Peritoneum (tissue), 1 donor: ENCODE data around the genes LRRC3C, MED24 and GJD3.

DNA sequence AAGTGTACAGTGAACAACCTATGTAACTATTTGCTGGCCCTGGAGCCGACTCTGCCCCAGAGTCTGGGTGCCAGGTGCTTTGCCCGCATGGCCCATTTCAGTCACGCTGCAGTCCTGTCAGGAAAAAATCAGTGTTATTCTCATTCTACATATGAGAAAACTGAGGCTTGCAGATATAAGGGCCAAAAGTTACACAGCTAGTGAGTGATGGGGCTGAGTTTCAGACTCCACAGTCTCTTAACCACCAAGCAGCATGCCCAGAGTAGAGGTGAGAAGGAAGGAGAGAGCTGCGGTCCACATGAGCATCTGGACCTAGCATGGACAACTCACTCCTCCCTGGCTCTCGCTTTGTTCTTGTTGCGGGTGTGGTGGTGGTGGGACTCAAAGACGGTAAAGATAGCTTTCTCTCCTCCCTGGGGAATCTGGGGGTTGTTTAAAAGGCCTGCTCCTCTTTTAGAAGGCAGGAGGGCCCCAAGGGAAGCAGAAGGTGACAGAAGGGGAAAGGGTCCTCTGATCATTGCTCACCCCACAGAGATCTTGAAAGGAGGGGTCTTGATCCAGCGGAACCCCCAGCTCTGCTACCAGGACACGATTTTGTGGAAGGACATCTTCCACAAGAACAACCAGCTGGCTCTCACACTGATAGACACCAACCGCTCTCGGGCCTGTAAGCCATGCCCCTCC is 9.1 kb downstream of the ERBB2 start:
- PRO-cap: no peak

DNA sequence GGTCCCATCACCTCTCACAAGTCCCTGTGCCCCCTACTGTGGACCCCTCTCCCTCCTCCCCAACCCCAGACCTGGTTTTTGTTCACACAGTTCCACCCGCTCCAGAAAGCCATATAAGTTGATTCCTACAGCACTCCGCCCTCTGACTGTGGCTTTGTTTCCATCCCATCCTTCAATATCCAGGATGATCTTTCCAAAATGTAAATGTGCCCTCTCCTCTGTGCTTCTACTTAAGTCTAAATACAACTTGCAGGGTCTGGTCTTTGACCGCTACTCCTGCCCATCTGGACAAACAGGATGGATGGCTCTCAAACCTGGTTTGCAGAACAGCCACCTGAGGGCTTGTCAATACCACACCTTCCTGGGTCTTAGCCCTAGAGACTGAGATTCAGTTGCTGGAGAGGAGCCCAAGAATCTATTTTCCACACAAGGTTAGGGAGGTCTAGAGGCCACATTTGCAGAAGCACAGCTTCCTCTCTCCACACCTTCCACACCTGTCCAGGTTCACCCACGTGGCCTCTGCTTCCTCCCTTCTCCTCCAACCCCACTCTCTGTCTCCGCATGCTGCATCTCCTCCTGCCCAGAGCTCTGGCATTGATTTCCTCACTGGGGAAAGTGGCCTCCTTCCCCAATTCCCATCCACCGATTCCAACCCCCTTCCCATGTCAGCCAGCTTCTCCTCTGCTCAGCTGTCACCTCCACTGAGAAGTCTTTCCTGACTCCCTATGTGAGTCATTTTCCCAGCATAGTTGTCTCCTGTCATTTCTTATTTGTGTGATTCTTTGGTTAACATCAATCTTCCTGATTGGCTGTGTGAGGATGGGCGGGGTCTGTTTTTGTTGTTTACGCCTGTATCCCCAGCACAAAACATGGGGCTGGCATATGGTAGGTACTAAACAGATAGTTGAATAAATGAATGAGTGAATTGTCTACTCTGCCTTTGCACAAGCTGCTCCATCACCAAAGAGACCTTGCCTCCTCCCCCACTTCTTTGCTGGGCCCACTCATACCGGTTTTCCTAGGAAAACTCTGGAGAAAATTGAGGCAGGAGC is 1.7 kb upstream of the GRB7 start:
- PRO-cap: no peak

DNA sequence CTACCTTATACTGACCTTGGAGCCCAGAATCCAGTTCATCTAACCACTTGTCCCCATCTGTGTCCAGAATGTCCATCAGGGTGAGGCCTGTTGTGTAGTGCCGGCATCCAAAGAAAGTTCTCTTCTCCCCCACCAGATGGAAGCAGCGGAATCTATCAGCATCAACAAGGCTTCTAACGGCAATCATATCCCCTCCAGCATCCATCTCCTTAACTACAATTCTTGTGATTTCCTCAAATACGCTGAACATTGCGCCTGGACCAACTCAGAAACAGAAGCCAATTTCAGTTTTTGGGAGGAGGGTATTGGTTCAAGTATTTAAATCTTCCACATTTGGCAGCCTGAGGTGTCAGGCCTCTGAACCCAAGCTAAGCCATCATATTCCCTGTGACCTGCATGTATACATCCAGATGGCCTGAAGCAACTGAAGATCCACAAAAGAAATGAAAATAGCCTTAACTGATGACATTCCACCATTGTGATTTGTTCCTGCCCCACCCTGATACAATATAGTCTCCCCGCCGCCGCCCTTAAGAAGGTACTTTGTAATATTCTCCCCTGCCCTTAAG is 1.3 kb downstream of the GSDMB start:
- PRO-cap: no peak

GRCh38 chr17:39917641-39917969 is 830 bp downstream of the GSDMB start:
- PRO-cap: no peak

- PRO-cap: unidirectional peak, minus-strand start at chr17:39927601
These were observed at the start of gene LRRC3C for GRCh38 chr17:39927466-39928444. Gene LRRC3C (plus strand): TSS chr17:39927732.

DNA sequence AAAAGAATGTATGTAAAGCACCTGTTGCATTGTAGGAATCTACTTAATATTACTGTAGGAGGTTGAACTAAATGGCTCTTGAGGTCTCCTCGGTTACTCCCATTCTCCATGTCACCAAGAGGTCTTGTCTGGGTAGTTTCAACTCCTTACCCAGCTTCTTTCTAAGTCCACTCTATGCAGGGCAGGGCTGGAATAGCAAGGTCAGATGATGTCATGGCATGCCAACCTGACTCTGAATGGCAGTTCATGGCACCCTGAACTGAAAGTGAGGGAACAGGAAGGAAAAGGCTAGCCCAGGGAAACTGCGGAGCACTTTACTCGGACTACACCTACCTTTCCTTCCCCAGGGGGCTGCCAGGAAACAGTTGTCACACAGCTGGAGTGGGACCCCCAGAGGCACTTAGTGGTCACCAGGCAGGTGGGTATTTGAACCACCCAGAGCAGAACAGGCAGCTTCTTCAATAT is 973 bp downstream of the LRRC3C start:
- PRO-cap: no peak

- PRO-cap: no peak
These were observed 3.2 kb upstream of the CSF3 start for GRCh38 chr17:40011877-40012537.

DNA sequence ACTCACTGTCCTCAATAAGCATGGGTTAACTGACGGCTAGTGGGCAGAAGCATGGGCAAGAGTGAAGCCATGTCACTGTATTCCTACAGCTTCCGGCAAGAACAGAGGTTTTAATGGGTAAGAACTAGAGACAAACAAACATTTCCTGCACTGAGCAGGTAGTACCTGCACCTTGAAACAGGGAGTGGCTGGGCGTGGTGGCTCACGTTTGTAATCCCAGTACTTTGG is 17.6 kb downstream of the MED24 start:
- PRO-cap: no peak

DNA sequence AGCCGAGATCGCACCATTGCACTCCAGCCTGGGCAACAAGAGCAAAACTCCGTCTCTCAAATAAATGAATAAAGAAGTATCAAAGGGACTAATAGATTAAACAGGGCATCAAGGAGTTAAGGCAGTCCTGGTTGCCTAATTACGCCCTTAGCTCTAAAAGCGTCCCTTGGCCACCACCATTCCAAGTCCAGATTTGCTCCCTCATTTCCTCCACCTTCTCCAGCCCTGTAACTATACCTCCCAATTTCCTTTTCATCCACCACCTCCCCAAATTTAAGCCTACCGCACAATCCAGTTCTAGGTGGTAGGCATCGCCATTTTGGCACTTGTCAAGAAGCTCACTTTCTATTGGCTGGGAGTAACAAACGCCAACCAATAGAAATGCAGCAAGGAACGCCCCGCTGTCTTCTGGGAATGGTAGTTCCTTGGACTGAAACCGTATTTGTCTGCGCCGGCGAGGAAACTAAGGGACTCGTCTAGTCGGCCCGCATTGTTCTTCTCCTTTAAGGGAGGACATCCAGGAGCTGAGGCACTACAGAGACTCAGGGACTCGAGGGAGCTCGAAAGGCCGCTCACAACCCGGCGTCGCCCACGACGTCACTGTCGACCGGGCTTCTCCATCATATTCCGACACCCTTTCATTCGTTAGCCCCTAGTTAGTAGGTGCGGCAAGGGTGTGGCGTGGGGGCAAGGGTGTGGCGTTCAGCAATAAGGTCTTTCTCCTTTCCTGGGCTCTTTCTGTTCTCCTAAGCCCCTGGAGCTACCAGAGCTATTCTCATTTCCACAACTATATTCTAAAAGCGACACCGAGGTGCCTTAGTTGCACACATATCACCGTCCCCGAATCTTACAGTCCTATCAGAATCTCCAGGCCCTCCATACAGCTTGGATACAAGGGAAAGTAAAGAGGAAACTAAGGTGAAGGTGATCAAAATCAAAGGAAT is at the start of gene MED24:
Gene MED24, minus strand, starts transcription at position 331 of the 944 bp plus-strand sequence.
- PRO-cap: no peak

- PRO-cap: no peak
These were observed 5.5 kb downstream of the THRA start for GRCh38 chr17:40068178-40068671.

DNA sequence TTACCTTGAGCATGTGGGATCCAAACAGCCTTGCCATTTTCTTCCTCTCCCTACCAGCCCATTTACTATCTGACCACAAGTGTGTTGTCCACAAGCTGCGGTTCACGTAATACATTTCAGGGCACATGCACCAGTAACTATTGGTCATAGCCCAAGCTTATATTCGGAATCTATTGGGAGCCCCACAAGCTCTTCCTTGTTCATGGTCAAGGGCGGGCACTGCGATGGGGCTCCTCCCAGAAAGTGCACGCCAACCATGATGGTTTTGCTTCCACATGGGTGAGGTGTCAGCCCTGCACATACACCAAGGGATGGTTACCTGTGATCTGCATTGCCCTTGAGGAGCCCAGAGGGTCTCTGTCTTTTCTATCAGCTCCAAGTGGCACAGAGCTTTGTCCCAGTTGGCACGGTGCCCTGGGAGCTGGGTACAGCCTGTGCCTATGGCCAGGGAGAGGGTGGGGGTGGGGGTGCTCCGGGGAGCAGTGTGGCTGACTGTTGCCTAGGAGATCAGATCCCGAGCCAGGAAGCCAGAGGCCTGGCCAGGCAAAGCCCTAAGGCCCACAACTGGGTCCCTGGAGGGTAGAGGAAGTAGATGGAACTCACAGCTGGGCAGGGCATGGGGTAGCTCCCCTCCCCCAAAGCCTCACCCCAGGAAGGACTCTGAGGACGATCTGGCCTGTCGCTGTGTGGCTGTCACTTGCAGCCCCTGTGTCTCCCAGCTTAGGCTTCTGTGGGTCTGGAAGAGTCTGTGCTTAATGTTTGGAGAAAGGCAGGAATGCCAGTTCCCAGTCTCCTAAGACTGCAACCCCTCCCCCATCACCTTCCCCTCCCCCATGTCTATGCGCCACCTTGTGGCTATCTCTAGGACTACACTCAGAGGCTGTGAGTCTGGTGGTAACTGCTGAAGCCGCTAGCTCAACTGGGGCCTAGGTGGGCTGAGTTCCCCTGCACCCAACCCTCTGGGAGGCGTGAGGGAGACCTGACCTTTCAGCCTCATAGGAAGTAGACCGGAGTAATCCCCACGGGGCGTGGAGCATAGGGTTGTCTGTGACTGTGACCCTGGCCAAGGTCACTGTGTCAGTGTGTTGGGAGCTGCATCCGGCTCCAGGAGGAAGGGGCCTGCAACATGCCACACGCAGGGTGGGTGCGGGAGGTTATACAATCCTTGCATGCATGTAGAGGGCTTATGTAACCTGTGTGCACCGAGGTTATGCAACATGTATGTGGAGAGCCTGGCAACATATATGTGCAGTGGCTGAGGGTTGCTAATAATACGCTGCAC is 12.5 kb downstream of the THRA start:
- PRO-cap: no peak

DNA sequence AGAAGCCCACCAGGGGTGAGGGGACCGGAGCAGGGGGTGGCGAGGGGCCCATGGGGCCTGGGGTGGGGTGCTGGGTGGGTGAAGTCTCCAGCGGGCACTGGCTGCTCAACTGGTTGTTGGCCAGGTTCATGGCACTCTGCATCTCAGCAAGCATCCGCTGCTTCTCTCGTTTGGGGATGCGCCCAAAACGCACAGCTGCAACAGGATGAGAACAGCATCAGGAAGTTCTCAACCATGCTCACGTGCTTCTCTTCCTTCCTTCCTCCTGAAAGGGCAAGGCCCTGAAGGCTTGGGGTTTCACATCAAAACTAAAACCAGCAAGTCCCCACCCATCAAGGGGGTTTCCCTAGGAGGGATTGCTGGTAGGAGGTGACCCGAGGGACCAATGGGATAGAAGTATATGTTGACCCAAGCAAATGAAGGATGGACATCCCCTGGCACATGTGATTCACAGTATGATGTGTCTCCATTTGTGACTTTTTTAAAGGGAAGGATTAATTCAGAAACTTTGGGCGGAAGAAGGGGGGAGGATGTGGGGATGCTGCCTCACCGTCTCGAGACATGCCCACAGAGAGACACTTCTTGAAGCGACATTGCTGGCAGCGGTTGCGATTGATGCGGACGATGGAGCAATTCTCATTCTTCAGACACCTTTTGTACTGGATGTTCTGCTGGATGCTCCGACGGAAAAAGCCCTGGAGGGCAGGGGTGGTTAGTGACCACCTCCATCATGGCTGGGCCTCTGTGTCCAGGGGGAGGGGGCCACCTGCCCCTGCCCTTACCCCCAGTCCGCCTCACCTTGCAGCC is 4.3 kb downstream of the NR1D1 start:
- PRO-cap: no peak

GRCh38 chr17:40124844-40125042 is 3.0 kb downstream of the MSL1 start:
- PRO-cap: no peak

GRCh38 chr17:40185235-40185434 is 7.9 kb downstream of the RAPGEFL1 start:
- PRO-cap: no peak

DNA sequence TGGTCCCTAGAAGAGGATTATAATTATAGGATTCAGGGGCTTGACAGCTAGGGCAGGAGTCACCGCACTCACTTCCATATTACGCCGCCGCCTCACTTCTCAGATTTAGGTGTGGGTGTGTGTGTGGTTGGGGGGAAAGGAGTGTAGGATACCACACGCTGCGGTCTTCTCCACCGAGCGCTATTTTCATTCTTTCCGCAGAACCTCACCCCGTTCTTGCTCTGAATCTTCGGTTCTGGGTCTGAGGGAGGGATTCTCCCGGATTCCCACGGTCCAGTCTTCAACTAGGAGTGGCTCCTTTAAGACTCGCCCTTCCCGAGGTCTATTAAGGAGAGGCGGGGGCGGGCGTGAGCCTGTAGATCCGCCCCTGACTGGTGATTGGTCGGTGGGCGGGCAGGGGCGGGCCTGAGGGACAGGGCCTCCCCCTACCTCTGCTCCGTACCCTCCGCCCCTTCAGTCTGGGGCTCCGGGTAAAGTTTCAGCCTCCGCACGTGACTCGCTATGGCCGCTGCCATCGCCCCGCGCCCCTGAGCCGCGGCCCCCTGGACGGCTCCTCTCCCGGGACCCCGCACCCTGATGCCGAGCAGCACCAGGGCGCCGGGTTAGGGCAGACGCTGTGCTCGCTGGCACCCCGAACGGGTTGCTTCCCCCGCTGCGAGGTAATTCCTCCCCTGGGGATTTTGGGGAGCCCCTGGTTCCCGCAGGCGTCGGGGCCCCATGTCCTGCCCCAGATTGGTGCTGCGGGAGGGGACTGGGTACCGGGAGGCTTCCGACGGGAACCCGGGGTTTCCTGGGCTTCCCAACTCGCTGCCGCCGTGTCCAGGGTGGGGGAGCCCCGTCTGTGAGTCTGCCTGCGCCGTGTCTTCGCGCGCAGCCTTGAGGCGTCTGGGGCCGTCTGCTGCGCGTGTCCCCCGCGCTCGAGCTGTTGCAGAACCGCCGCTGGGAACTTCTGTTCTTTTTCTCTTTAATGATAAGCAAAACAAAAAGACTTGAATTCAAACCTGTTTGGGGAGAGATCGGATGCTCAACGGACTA is 9.1 kb downstream of the RARA start:
- PRO-cap: no peak

- PRO-cap: no peak
These were observed 11.5 kb downstream of the GJD3 start for GRCh38 chr17:40352906-40353519.

DNA sequence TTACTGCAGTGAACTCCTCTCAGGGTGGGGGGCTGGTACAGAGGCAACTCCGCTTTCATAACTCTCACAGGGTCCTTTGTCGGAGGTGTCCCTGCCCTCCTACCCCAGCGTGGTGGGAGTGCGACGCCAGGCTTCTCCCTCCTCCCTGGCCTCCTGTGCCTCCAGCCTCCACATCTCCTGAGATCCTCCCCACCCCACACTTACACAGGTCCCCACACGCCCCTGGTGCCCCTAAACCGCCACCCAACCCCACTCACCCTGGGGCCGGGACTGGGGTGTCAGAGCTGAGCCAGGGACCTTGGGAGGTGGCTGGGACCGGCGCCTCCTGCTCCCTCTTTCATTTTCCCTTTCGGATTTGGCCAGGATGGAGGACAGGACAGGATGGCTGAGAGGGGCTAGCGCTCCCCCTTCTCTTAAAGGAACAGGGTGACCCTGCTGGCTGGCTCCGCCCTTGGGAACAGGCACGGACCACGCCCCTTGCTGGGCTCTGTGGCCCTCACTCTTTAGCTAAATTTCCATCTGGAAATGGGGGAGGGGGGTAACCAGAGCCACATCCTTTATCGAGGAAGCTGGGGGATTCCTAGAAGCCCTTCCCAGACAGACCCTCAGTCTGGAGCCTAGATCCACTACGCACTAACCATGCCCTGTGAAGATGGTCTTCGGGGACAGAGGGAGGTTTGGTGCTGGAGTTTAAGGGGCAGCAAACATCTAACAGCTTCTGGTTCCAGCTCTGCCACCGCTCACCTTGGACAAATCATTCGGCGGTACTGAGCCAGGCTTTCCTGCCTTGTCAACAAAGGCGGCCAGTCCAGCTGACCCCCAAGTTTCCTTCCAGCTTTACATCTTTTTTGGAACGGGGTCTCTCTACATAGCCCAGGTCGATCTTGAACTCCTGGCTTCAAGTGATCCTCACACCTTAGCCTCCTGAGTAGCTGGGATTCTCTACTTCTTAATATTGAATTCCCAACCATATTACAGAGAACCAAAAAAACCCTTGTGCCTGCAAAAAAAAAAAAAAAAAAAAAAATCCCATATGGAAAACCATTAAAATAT is at the start of gene GJD3:
Gene GJD3, minus strand, starts transcription at position 387 of the 1,053 bp plus-strand sequence.
- PRO-cap: no peak

DNA sequence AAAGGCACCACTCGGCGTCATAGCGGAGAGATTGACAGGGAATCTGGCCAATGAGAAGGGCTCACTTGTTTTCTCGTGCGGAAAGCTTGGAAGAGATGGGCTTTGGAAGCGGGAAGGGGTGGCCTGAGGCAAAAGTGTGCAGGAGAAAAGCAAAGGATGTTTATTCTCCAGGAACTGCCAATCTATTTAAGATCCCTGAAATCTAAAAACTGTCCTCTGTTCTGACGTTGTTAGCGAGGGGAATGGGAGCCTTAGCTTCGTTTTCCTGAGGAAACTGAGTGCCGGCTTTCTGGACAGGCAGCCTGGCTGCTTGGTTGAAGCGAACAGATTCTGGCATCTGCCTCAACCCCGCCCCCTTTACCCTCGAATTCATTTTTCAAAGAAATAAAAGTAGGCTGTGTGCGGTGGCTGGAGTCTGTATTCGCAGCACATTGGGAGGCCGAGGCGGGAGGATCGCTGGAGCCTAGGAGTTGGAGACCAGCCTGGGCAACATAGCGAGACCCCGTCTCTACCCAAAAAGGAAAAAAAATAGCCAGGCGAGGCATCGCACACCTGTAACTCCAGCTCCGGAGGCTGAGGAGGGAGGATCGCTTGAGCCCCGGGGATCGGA is 498 bp upstream of the TOP2A start:
- PRO-cap: no peak

- PRO-cap: no peak
These were observed 5.3 kb downstream of the IGFBP4 start for GRCh38 chr17:40448232-40449349.

DNA sequence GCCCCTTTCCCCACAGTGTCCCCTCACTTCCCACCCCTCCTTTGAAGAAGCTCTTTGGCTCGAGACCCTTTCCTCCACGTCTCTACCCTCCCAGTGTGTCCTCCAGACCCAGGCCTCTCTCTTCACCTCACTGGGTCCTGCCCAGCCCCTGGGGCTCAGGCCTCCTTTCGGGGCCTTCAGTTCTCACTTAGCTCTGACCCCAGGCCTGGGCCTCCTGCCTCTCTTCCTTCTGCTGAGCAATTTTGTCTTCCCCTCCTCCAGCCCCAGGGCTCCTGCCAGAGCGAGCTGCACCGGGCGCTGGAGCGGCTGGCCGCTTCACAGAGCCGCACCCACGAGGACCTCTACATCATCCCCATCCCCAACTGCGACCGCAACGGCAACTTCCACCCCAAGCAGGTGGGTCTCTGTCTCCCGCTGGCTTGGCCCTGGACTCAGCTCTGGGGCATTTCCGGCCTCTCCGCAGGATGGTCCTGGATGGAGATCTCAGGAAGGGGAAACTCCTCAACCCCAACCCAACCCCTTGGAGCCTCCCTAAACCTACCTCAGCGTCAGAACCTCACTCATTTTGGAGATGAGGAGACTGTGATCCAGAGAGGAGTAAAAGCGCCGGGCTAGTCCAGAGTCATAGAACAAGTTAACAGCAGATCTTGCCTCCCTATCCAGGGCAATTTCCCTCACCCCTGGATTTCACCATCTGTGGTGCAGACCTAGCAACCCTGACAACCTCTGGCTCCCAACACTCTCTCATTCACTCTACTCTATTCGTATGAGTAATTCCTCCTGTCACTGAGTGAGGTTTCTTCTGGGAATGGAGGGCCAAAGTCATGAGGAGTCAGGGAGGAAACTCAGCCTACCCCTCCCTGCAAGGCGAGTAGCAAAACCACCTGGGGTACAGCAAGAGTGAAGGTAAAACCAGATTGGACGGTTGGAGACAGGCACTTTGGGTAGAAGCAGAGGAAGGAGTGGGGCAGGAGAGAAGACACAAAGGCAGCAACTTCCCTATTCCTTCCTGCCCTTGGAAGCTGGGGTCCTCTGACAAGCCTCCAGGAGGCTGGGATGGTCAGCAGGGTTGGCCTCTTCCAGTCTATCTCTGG is 10.8 kb downstream of the IGFBP4 start:
- PRO-cap: no peak